Metastatic Breast Carcinoma in the Ovary (tissue), 3 donors: Measurements from ENCODE around the genes ETV7 and RAB44.

GRCh38 chr6:36350552-36351532 lies 14.2 kb upstream of the BNIP5 start:
- PRO-cap, 3 experiments: no peak in any of the 3 experiments

GRCh38 chr6:36387454-36388141 lies at the start of gene ETV7:
ETV7 (minus strand) TSS chr6:36387669.
- PRO-cap, 3 experiments: peak in 2 of 3 experiments; most common plus-strand start chr6:36387540 (in 1); most common minus-strand start chr6:36387604 (in 1)

DNA sequence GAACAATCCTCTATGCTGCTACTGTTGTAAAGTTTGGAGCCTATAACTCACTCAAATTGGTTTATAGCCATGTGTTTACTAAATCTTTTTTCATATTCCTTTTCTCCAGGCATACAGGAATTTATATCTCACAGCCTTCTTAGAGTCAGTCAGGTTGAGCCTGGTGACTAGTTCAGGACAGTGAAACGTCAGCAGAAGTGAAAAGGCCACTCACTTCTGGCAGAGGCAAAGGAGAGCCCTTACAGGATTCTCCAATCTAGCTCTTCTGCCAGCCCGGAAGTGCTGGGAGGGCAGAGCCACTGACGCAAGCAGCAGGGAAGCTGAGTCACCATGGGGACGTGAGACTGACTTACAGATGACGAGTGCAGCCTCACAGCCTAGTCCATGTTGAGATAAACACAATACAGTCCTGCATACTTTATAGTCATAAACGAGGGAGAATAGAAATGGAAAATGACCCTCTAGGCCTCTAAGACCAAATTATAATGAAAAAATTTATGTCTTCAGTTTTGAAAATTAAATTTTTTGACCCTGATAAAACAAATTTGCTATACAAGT lies 1.3 kb downstream of the PXT1 start:
- PRO-cap, 3 experiments: peak in 3 of 3 experiments; most common plus-strand start position 347 of the sequence (in 3); most common minus-strand start position 267 of the sequence (in 3)

- PRO-cap, 3 experiments: no peak in any of the 3 experiments
Observed at GRCh38 chr6:36509318-36509958, 37.8 kb downstream of the STK38 start.

DNA sequence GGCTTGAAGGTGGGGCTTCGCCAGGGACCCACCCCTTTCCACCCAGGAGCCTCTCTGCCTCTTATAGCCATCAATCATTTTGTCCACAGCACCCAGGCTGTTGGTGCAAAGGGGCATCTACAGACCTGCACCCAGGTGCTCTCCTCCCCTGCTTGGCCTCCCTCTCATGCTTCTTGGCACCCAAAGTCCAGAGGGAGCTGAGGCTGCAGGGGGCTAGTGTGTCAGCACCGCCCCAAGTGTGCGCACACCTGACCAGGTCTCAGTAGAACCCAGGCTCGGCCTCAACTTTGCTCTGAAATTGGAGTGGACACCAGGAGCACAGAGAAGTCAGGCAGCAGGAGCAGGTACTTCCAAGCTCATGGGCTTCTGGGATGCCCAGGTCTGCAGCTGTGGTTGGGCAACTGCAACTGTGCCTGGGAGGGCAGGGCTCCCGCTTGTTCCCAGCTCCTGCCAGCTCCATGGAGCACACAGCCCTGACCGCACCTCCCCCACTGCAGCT lies 37.1 kb downstream of the STK38 start:
- PRO-cap, 3 experiments: no peak in any of the 3 experiments

DNA sequence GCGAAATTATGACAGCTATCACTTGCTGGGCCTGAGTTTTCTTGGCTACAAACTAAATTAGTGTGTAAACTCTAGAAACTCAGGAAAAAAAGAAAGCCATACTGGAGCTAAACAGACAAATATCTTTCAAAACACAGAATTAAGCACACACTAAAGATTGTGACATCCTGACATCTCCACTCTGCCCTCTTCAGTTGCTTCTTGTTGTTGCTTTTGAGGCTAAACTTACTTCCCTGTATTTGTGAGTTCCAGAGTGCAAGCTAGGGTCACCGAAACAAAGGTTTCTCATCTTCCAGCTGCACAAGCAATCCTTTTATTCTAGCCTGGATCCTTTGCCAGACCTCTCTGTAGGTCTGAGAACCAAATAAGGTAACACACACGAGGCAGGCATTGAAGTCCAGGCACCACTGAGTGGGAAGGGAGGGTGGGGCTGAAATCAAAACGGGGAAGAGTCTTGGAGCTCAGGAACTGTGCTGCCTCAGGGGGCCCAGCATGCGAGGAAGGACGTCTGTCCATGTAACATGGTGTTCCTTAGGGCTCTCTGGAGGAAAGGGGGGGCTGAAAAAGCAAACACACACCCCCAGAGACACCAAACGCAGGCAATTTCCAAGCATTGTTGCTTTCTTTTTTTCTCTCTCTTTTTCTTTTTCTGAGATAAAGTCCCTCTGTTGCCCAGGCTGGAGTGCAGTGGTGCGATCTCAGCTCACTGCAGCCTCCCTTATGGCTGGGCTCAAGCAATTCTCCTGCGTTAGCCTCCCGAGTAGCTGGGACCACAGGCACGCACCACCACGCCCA lies 14.3 kb upstream of the SRSF3 start:
- PRO-cap, 3 experiments: peak in 2 of 3 experiments; most common plus-strand start position 439 of the sequence (in 2); most common minus-strand start position 287 of the sequence (in 1)

DNA sequence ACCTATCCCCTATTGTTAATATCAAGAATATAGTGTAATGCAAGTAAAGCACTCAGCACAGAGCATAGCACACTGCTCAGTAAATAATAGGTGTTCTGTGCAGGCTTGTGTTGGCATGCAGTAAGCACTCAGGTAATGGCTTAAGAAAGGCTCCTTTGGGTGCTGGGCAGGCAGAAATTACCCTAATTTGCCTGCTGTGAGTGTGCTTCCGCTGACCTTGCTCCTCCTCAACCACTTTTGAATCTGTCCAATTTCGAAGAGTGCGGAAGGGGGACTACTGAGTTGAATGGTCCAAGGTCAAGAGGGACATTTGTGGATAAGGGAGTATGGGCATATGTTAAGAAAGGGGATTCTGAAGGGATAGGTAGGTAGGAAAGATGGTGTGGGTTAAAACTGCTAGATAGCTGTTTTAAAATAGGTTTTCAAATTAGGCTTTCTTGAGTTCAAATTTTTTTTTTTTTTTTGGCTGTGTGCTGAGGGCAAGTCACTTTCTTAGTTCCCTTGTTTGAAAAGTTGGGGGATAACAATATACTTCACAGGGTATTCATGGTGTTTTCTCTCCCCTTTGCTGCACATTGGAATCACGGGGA lies 15.5 kb downstream of the SRSF3 start:
- PRO-cap, 3 experiments: no peak in any of the 3 experiments

- PRO-cap, 3 experiments: peak in 3 of 3 experiments; most common minus-strand start chr6:36678490 (in 3)
Observed at GRCh38 chr6:36678253-36678648, 263 bp upstream of the CDKN1A start.

- PRO-cap, 3 experiments: no peak in any of the 3 experiments
Observed at GRCh38 chr6:36697257-36698030, at the start of gene RAB44. RAB44 (plus strand) TSS chr6:36697826.

- PRO-cap, 3 experiments: no peak in any of the 3 experiments
Observed at GRCh38 chr6:36753142-36753557, 55.5 kb downstream of the RAB44 start.

DNA sequence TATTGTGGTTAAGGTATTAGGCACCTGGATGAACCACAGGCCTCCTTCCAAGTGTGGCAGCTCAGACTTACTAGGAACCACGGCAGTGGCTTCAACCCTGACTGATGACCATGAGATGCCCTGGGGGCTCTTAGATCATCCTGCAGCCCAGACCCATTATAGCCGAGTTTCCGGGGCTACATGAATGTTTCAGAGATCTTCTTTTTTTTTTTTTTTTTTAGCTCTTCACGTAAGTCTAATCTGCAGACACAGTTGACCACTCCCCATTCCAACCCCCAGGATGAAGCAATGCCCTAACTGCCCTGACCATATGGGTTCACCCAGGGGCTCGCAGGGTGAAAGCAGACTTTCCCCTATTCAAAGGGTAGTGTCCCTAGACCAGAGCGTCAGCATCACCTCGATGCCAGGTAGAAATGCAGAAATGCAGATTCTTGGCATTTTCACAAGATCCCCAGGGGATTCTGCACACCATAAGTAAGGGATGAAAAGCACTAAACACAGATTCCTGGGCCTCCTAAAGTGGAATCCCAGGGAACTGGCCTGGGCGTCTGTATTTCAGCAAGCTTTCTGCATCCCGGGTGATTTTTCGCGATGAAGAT lies 56.5 kb downstream of the RAB44 start:
- PRO-cap, 3 experiments: no peak in any of the 3 experiments

- PRO-cap, 3 experiments: peak in 1 of 3 experiments; most common plus-strand start chr6:36823159 (in 1); most common minus-strand start chr6:36823040 (in 1)
Observed at GRCh38 chr6:36822689-36823376, 16.4 kb downstream of the CPNE5 start.

DNA sequence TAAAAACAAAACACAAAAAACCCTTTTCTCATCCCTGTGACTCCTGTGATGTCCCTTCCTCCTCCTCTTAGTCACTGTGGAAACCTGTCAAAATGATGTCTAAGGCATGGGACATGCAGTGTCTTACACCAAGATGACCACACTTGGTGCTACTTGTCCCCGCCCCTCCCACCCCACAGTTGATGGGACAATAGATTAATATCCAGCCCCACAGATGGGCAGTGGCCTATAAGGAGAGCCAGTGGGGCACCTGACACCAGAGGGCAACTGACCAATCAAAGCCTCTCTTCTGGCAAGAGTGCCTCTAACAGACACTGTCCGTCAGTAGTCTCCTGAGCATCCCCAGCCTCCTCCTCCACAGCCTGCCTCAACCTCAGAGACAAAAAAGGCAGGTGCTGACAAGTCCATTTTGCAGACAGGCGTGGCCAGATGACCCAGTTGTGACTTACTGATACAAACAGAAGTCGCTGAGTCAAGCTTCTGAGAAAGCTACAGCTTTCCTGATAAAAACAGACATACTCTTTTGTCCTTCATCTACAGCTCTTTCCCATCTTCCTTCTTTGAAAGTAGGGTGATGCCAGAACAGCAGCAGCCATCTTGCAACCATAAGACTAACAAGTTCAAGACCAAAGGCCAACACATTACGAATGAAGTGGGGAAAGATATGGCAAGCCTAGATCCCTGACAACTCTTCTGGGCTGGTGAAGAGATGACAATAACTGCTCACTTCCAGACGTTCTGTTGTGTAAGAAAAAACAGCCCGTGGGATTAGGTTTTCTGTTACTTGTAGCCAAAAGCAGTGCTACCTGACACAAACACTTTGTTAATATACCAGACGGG lies 12.4 kb downstream of the PPIL1 start:
- PRO-cap, 3 experiments: no peak in any of the 3 experiments

DNA sequence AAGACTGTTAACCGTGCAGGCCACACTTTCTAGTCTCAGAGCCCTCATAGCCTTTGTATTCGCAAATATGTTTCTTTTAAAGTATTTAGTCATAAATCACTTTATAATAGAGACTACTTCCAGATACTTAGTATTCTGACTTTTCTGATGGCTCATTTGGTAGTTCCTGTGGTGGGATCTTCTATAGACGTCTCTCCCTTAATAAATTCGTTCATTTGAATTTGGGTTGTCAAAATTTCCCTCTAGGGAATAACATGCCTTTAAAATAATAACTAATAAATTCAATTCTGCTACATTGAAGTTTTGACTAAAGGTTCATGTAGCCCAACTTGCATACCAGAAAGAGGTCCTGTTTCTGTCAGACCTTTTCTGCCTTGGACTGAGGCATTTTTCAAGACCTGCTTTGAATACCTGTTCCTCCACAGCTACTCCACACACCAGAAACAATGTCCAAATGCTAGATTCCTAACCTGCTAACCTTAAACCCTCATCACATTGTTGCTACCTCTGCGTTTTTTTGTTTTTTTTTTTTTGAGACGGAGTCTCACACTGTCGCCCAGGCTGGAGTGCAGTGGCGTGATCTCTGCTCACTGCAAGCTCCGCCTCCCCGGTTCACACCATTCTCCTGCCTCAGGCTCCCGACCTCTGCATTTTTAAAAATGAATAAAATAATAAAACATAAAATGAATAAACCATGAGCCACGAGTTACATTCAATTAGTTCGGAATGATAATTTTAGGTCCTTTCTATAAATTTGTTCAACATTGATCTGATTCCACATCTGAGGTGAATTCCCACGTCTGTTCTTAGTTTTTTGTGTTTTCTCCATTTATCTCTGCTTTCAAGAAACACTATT lies 1.1 kb downstream of the C6orf89 start:
- PRO-cap, 3 experiments: no peak in any of the 3 experiments

- PRO-cap, 3 experiments: no peak in any of the 3 experiments
Observed at GRCh38 chr6:36955605-36956522, 1.3 kb downstream of the PI16 start.

GRCh38 chr6:36984027-36985086 lies 1.6 kb downstream of the MTCH1 start:
- PRO-cap, 3 experiments: no peak in any of the 3 experiments

DNA sequence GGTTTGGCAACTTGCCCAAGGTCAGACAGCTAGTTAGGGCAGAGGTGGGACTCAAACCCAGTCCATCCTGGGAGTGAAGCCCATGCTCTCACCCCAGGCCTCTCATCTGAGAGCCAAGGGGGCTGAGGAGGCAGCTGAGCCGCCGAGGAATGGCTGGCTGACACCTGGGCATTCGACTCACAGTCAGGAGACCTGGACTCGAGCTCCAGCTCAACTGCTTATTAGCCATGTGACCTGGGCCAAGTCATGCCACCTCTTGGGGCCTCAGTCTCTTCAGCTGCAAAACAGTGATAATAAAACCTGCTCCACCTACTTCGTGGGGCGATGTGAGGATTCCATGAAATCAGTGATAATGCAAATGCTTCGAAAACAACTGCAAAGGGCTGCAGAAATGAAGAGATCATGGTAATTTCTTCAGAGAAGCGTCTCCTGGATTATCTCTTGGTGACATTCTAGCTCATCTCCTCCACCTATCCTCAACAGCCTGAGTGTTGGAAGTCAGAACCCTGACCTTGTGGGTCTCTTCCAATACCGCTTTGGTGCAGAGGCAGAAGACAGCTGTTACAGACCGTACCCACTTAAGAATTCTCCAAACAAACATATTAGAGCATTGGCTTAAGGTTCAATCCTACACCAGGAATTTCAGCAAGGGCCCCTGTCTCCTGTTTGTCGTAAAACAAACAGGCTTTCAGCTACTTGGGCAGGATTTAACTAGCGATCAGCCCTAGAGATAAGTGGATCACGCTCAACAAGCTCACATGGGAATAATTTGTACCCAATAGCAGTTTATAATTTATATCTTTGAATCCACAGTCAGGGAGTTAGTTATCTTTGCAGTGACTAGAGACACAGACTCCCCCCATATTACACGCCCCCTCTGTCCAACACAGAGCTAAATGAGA lies 60.0 kb upstream of the PIM1 start:
- PRO-cap, 3 experiments: no peak in any of the 3 experiments

GRCh38 chr6:37371209-37371836 lies 17.5 kb downstream of the RNF8 start:
- PRO-cap, 3 experiments: no peak in any of the 3 experiments

- PRO-cap, 3 experiments: no peak in any of the 3 experiments
Observed at GRCh38 chr6:37507889-37508482, 8.3 kb upstream of the CCDC167 start.

DNA sequence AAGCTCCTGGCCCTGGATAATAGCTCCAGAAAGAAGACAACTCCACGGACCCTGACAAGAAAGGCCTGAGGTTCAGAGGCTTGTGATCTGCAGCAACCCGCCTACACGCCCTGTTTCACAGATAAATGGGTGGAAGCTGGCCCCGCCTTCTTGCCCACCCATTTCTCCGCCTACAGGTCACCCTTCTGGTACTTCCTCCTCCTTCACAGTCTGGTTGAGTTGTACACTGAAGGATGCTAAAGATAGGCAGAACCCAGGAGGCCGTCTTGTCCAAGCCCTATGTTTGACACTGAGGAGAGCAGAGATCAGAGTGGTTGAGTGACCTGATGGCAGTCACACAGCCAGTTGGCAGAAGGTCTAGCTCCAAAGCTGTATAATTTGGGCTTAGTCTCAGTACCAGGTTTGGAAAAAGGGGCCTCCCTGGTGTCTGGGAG lies 34.2 kb upstream of the MDGA1 start:
- PRO-cap, 3 experiments: no peak in any of the 3 experiments